H9 (cell line): ENCODE measurements around a stretch of chr6.

DNA sequence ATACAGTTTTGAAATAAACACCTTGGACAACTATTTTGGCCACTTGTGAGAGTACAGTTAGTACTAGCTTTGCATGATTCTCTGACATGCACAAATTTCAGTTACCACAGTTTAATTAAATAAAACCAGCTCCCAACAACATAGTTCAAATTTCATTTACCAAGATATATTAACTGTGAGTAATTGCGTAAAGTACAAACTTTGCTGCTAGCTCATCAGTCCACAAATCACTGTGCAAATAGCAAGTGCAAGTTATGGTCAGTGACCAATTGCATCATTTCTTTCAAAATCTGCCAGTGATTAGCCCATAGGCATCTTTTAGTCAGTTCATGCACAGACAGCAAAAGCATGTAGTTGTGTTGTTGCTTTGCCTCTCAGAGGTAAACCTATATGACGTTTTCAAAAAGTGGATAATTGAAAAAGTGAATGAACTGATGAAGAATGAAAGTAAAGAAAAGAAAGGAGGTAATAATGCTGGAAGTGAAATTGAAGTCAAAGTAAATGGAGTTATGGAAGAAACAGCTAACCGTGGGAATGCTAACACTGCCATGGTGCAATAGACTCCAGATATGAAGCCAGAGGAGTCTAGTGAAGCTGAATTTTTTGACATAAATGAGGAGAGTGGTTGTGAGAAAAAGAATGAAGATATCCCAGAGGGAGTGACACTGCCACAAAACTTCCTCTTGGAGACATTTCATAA, 36.5 kb downstream of the ENPP1 start:
- PRO-cap = no peak

- PRO-cap = no peak
Observed at GRCh38 chr6:131894523-131895555, 56.3 kb downstream of the CCN2 start.

DNA sequence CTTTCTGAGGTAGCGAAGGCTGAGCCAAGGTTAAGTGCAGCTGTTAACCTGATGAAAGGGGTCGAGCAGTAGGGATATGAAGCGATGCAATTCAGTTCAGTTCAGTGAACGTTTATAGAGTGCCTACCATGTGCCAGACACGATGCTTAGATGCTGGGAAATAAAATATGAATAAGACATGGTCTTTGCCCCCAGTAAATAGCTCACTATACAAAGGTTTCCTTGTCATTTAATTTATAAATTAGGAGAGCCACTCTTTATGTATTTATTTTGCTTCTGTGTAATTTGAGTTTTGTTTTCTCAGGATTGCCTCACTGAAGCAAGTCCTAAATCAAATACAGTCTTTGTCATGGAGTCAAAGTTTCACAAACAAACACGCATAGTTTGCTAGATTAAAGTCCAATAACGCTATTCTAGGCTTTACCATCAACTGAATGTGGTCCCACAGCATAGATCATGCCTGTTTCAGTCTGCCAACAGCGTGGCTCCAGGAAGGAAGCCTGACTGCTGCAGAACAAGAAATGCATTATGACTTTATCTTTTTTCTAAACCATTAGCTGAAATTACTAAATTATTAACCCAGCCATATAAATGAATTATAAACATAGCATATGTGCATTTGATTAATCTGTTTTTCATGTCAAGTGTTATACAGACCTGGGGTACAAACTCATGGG, 29.7 kb upstream of the CCN2 start:
- PRO-cap = no peak

DNA sequence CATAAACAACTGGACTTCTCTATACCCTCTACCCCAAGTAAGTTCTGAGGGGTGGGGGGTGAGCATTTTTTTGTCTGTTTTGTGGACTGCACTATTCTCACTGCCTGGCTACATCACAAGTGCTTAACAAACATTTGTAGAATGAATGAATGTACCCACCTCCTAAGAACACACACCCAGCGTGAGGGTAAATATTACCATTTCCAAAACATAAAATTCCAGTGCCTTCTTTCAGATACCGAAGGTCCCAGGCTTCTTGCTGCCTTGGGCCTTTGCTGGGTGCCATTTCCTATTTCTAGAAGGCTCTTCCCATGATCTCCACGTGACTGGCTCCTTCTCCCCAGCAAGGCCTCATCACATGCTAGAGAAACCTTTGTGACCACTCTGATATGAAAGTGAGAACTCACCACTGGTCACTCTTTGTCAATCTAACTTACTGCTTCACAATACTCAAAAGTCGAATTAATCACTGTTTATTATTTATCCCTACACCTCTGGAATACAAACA, 1.8 kb downstream of the STX7 start:
- PRO-cap = no peak

- PRO-cap = no peak
Observed at GRCh38 chr6:132937391-132938107, 123.2 kb downstream of the RPS12 start.

- PRO-cap = no peak
Observed at GRCh38 chr6:133046955-133047389, 194.2 kb upstream of the EYA4 start.

DNA sequence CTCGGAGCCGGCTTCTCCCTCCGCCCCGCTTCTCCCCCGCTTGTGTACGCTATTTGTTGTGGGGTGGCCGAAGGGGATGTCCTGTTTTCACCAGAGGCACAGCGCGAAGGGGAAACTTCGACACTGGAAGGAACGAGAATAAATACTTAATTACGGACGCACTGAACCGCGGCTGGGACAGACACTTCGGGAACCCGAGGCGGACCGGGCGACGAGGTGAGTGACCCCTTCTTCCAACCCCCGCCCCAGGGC, 303 bp downstream of the EYA4 start:
- PRO-cap = no peak

GRCh38 chr6:133748563-133749171, 140.2 kb upstream of the TCF21 start:
- PRO-cap = no peak

GRCh38 chr6:133749172-133750028, 139.5 kb upstream of the TCF21 start:
- PRO-cap = no peak

- PRO-cap = bidirectional peak, plus-strand start at chr6:134074604, minus-strand start at chr6:134074459
Observed at GRCh38 chr6:134074299-134074886, 22.0 kb upstream of the SLC2A12 start.

DNA sequence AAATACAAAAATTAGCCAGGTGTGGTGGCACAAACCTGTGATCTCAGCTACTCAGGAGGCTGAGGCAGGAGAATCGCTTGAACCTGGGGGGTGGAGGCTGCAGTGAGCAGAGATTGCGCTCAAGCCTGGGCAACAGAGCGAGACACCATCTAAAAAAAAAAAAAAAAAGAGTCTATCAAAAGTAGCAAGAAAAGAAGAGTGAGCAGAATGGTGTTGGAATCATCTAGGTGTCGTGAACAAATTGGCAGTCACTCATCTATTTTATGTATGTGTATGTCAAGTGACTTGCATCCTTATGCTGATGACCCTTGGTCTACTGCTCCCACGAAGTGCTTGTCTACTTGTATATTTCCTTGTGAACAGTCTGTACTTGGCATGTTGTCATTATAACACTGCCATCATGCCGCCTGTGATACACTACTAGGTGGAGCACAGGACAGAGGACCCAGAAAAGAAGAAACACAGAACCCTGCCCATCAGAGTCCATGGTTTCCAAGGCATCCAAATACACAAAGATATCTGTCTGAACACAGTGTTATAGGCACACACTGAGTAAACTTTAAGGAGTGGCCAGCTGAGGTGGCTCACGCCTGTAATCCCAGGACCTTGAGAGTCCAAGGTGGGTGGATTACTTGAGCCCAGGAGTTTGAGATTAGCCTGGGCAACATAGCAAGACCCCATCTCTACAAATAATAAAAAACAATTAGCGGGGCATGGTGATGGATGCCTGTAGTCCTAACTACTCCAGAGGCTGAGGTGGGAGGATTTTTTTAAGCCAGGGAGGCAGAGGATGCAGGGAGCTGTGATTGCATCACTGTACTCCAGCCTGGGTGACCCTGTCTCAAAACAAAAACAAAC, 110.4 kb upstream of the SLC2A12 start:
- PRO-cap = no peak

GRCh38 chr6:134306886-134307321, 11.0 kb downstream of the SGK1 start:
- PRO-cap = no peak

- PRO-cap = no peak
Observed at GRCh38 chr6:134307725-134308470, 10.0 kb downstream of the SGK1 start.

GRCh38 chr6:134318730-134319039, 773 bp upstream of the SGK1 start:
- PRO-cap = no peak

- PRO-cap = no peak
Observed at GRCh38 chr6:134519352-134519987, 201.6 kb upstream of the SGK1 start.

DNA sequence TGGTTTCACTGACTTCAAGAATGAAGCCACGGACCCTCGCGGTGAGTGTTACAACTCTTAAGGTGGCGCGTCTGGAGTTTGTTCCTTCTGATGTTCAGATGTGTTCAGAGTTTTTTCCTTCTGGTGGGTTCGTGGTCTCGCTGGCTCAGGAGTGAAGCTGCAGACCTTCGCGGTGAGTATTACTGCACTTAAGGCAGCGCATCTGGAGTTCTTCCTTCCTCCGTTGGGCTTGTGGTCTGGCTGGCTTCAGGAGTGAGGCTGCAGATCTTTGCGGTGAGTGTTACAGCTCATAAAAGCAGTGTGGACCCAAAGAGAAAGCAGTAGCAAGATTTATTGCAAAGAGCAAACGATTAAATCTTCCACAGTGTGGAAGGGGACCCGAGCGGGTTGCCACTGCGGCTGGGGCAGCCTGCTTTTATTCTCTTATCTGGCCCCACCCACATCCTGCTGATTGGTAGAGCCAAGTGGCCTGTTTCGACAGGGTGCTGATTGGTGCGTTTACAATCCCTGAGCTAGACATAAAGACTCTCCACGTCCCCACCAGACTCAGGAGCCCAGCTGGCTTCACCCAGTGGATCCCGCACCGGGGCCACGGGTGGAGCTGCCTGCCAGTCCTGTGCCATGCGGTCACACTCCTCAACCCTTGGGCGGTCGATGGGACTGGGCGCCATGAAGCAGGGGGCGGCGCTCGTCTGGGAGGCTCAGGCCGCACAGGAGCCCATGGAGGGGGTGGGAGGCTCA, 315.2 kb upstream of the SGK1 start:
- PRO-cap = no peak

- PRO-cap = no peak
Observed at GRCh38 chr6:134830009-134830681, 119.8 kb downstream of the ALDH8A1 start.

DNA sequence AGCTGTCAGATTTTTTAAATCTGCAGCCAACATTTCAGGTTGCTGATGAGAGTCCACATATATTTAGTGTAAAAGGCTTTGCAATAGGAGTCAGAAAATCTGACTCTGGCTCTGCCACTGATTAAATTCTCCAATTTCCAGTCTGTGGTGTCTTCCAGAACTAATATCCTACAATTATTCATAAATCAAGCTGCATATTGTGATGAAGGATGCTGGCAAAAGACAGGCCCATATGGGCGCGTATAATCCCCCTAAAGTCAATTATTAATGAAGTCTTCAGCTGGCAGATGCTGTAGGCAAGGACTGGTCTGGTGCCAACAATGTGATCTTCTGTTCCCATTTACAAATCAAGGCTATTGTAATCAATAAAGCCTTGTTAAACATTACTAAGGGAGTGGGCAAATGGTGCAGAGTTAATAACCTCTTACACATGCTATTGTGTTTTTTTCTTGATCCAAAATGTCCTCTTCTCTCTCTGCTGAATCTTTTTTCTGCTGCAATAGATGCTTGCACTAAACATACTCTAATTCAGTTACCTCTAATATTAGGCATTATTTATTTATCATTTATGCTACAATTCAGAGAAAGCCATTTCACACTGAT, 119.0 kb downstream of the ALDH8A1 start:
- PRO-cap = no peak

GRCh38 chr6:134930478-134931005, 19.4 kb downstream of the ALDH8A1 start:
- PRO-cap = no peak

DNA sequence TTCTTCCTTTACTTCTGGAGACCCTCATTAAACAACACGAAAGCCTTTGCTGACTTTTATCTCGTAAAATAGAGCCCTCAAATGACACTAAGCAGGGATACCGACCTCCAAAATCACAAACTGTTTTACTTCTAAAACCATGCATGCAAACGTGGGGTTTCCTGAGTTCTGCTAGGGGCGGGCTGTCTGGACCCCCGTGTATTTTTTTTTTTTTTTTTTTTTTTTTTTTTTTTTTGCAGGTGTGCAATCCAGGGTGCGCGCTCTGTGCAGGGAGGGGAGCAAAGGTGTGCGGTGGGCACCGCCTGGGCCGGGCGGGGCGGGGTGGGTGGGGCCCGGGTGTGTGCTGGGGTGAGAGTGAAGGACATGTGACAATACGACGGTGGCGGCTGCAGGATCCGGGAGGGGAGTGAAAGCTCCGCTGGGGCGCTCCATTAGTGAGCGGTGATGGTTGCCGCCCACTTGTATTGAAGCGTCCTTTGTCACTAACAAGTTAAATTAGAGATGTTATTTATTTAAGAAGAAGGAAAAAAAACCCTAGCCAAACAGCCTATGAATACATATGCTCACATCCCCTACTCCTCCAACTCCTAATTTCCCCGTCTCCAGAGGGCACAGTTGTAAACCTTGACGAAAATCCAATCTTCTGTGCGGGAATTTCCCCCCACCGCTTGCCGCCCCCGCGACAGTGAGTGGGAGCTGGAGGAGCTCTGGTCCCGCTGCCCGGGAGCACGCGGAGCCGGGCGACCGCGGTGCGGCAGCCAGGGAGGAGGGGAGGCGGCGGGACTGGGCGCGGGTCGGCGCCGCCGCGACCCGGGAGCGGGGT, 694 bp upstream of the MYB start:
- PRO-cap = bidirectional peak, plus-strand start at position 371 of the sequence, minus-strand start at position 408 of the sequence; bidirectional peak, plus-strand start at position 757 of the sequence, minus-strand start at position 785 of the sequence